Psoas muscle (tissue), 2 donors: ENCODE measurements around a stretch of chr10.

GRCh38 chr10:71302961-71303542 is 16.0 kb upstream of the SLC29A3 start:
- PRO-cap, 2 experiments = no peak in any of the 2 experiments

DNA sequence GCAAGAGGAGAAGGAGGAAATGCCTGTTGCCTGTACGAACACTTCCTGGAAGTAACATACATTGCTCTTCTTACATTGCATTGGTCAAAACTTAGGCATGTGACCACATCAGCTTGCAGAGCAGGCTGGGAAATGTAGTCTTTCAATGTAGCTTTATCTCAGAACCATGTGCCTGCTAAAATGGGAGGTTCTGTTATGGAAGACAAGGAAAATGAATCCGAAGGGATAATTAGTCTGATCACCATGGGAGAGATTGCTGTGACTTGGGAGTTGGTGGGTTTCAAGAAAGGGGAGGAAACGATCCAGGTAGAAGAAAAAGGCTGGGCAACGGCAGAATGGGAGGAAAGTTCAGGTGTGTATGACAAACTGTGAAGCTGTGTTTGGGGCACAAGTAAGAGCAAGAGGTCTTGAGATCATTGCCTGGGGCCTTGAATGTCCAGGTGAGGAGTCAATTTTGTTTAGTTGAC is 4.5 kb downstream of the SLC29A3 start:
- PRO-cap, 2 experiments = no peak in any of the 2 experiments

DNA sequence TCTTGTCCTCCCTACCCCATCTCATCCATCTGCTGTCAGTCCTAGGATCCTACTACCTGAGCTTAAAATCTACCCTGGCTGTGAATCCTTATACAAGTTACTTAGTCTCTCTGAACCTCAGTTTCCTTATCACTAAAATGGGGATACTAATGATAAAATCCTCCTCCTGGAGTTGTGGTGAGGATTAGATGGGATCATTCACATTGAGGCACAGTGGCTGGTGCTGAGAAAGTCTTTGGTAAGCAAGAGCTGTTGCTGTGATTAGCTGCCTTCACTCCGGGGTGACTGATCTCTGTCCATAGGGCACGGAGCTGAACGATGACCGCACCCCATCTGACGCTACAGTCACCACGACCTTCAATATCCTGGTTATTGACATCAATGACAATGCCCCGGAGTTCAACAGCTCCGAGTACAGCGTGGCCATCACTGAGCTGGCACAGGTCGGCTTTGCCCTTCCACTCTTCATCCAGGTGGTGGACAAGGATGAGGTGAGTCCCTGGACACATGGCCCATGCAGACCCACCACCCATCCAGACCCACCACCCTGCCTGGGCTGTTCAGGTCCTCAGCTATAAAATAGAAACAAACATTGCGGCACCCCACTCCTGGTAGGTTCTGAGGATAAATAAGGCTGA is 102.6 kb downstream of the C10orf105 start:
- PRO-cap, 2 experiments = no peak in any of the 2 experiments

GRCh38 chr10:71621611-71622944 is 97.5 kb downstream of the C10orf105 start:
- PRO-cap, 2 experiments = no peak in any of the 2 experiments

DNA sequence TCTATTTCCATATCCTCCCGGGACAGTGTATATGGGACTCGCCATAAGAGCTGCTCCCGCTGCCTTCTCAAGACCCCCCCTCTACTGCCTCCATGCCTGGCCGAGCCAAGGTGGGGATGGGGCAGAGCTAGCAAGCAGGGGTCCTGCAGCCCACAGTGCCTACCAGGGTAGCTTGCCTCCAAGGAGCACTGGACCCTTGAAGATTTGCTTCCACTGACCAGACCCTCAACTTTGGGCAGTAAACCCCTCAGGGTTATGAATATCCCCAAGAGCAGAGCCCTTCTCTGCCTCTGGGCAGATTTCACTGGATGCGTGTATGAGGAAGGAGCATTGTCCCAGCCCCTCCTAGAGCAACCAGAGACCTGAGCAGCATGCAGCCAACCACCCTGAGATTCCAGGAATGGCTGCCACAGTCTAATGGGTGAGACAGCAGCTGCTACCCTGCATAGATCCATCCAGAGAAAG is 25.9 kb upstream of the C10orf105 start:
- PRO-cap, 2 experiments = no peak in any of the 2 experiments

DNA sequence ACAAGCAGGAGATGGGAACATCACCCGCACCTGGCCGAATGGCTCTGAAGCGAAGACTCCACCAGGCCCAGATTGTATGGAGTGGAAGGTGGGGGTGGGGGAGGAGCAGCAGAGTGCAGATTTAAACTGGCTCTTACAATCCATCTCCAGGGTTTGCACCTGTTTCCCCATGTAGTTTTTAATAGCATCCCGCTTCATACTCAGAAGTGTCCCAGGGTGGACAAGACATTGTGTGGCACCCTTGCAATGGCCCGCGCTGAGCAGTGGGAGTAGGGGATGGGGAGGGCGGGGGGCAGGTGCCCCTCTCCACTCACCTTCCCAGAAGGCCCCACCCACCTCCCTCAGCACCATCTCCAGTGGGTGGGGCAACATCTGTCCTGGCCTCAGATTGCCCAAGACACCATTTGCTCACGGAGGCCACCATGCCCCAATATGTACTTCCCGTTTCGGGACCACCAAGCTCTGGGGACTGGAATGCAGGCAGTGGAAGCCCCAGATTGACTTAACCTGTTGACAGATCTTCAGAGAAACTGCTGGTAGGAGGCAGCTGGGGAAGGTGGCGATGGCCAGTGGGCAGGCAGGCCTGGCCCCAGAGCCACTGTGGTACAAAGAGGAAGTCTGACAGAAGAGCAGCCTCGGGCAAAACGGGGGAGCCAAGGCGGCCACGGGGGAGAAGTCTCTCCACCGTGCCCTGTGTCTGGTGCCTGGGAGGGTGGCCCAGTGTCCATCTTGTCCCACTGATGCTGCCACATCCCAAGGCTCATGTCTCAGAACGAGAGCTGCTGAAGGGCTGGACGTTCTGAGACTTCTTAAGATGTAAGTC is 22.9 kb downstream of the VSIR start:
- PRO-cap, 2 experiments = no peak in any of the 2 experiments

DNA sequence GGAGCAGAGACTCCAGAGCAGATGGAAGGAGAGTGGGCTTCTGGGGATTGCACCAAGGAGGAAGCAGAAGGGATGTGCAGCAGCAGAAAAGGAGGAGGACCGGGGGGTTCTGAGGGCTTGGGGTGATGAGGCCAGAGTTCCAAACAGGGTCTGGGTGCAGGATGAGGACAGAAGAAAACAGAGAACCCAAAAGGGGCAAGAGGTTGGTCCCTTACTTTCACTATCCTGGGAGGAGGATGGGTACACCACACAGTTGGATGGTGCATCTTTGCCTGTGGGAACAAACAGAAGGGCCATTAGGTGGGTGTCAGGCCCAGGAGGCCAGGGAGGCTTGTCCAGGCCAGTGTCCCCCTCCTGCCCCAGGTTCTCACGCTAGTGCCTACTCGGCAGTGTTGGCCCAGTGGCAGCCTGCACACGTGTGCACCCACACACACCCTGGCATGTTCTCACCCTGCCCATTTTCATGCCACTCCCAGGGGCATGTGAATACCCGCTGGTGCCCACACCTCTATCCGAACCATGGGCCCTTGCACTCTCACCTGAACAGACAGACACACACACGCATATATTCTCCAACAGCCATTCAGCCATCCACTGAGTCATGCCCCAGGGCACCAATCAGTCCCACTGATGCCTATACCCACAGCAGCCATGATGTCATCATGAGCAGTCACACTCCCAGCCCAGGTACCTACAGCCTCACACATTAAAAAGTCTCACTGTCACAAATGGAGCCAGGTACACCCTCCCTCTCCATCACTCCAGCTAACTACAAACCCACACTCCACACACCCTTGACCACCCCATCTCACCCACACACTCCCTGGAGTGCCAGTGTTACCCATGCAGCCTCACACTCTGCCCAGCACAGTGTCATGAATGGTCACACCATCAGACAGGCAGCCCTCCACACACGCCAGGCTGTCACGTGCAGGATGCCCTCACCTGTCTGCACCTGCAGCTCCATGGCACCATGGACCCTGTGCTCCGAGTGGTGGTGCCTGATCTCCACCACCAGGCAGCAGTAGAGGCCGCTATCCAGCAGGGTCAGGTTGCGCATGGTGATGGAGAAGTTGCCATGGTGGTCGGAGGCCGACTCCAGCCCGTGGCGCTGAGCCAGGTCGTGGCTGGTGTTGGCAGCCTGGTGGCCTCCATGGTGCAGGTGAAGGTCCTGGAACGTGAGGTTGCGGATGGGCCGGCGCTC is 12.3 kb downstream of the VSIR start:
- PRO-cap, 2 experiments = no peak in any of the 2 experiments

DNA sequence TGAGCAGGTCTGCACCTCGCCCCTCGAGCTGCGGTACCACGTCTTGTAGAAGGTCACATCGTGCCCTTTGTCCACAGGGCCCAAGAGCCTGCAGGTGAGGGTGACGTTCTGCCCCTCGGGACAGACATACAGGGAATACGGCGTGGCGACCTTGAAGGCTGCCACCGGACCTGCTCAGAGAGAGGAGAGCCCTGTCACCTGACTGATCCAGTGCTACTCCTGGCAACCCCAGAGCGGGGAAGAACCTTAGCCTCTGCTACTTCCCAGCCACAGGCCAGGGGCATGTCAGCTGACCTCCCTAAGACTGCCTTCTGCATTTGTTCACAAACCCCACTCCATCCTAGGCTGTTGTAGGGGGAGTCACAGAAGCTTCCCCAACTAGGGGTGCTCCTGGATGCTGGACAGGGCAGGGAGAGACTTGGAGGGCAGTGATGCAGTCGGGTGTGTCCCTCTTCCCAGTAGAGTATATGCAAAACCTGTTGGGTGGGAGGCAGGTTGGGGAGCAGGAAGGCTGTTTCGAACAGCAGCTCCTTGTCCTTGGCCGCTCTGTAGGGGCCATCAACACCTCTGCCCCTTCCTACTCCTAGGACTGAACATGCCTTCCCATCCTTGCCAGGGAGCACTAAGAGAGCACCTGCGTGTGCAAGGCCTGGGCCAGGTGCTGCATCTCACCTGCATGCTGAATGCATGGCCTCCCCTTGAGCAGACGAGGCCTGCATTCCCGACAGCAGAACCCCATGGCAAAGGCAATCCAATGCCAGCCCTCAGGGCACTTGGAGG is 11.3 kb downstream of the VSIR start:
- PRO-cap, 2 experiments = no peak in any of the 2 experiments

DNA sequence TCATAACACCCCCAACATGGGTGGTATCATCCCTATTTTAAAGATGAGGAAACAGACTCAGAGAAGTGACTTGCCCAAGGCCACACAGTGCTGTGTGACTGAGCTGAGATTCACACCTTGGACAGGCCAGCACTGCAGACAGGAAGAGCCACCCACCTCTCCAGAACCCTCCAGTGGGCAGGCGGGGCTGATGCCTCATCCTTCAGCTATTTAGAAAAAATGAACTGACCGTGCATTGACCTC is 6.7 kb downstream of the VSIR start:
- PRO-cap, 2 experiments = no peak in any of the 2 experiments

- PRO-cap, 2 experiments = no peak in any of the 2 experiments
Observed at GRCh38 chr10:71774206-71774769, 968 bp upstream of the VSIR start.

- PRO-cap, 2 experiments = no peak in any of the 2 experiments
Observed at GRCh38 chr10:71811289-71811984, 38.1 kb upstream of the VSIR start.

DNA sequence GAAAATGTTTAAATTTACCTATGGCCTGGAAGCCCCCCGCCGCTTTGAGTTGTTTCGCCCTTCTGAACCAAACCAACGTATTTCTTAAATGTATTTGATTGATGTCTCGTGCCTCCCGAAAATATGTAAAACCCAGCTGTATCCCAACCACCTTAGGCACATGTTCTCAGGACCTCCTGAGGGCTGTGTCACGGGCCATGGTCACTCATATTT is 748 bp downstream of the PSAP start:
- PRO-cap, 2 experiments = peak in 1 of 2 experiments; most common plus-strand start position 155 of the sequence (in 1); most common minus-strand start position 64 of the sequence (in 1)

GRCh38 chr10:71851644-71852128 is 635 bp upstream of the PSAP start:
- PRO-cap, 2 experiments = peak in 1 of 2 experiments; most common plus-strand start chr10:71851771 (in 1)

DNA sequence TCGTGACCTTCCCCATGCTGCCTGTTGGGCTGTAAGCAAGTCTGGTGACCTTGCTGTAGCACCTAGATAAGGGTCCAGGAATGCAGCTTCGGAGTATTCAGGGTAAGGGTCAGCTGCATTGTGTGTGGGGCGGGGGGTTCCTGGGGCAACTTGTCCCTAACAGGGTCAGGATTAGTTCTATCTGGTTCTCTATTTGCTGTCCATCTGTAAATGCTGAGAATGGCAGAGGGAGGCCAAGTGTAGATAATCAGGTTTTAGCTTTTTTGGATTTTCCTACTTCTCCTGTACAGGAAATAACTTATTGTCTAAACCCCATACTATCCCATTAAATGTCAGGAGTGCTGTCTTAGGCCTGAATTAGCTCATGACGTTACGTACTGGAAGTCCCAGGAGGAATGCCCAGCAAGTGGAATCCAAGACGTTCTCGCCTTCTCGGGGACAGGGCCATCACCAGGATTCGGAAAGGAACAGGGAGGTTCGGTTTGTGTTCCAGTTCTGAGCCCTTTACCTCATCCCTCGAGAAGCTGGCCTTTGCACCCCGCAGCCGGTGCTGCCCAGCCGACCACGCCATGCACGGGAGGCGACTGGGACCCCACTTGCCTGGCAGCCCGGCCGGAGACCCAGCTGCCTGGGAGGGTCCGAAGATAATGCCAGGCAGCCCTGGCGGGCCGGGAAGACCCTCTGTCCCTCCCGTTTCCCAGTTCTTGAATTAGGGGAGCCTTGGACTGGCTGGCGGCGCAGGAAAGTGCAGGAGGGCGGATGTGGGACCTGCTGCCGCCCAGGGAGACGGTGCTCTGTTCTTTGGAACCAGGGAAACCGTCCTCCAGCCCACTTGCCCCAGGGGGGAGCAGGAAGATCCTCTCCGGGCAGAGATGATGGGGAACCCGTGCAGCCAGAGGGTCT is 906 bp upstream of the CHST3 start:
- PRO-cap, 2 experiments = peak in 2 of 2 experiments; most common plus-strand start position 416 of the sequence (in 1)

DNA sequence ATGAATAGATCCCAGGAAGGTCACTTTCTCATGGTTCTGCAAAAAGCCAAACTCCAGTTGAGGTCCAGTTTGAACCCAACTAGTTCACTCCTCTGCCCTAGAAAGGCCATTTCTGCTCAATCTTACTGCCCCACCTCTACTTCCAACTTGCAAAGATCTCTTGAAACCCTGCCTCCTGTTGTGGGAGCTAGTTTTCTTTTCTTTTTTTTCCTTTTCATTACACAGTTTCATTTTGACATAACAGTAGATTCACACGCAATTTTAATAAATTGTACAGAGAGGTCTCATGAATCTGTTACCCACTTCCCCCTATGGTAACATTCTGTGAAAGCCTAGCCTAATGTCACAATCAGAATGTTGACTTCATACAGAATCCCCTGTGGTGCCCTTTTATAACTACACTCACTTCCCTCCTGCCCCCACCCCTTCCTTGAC is 21.3 kb downstream of the CHST3 start:
- PRO-cap, 2 experiments = no peak in any of the 2 experiments

- PRO-cap, 2 experiments = no peak in any of the 2 experiments
Observed at GRCh38 chr10:72084029-72084641, 4.2 kb downstream of the SPOCK2 start.

GRCh38 chr10:72086876-72087907 is 1.2 kb downstream of the SPOCK2 start:
- PRO-cap, 2 experiments = no peak in any of the 2 experiments

DNA sequence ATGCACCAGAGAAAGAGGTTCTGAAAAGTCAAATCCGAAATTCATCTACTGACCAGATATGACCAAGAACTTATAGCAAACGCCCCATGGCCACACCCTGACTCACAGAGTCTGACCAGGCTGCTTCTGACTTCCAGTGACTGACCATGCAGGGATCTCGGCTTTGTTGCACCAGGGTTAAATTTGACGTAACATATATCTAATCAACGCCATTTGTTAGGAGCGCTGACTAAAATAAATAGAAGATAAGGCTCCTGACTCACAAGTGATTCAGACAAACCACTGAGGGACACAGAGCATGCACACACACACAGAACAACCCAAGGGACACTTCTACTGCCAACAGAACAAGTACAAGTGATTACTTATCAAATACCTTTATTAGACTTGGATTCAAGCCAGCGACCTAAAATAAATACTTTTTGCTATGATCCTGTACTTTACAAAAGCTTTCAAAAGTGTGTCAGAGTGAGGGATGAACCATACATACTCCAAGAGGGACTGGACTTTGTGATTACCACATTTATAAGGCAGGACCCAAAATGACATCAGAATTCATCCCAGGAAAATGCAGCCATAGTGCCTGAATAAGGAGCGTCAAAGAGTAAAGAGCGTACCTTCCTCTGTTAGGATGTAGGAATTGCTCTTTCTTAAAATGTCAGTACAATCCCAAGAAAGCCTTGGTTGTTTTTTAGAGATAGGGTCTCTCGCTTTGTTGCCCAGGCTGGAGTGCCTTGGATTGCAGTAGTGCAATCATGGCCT is 9.5 kb upstream of the SPOCK2 start:
- PRO-cap, 2 experiments = no peak in any of the 2 experiments

DNA sequence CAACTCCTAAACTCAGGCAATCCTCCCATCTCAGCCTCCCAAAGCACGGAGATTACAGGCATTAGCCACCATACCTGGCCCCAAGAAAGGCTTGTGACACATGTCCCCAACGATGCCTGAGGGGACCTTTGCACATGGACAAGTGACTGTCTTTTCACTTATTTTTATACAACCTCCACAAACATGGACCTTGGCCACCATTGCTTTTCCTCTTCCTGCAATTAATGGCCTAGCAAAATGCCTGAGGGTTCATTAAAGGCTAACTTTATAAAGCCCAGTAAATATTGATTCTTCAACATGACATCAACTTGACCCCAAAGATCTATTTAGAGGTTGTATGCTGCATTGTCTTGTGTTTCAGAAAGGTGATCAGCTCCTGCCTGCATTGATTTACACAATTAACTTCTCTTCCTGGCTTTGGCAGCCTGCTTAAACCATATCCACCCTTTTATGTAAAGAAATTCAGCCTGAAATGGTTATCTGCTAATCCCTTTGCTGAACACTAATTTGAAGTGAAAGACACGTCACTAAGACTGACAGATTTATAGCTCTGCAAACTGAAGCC is 10.2 kb upstream of the SPOCK2 start:
- PRO-cap, 2 experiments = no peak in any of the 2 experiments

DNA sequence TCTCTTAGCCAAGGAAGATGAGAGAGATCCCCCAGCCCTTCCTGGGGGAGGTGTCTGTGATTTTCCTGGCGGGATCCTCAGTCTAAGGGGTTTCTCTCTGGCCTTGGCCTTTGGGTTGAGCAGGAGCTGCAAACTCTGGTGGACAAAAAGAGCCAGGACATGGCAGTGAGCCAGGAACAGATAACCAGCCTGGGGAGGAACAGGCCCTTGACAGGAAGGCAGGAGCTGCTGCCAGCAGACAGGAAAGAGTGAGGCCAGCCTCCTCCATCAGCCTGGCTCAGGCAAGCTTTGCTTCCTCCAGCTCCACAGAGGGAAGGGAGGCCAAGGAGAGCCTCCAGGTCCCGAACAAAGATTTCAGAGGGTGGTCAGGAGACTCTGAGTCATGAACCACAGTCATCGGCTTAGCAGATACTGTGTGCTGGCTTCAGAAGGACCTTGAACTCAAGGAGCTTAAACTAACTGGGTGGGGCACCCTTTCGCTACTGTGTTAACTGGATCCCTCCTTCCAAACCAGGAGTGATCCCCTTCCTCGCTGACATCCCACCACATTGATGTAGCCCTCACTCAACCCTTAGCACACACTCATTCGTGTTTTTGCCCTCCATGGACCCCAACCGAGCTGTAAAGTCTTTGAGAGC is 34.7 kb downstream of the DDIT4 start:
- PRO-cap, 2 experiments = no peak in any of the 2 experiments